BJ (cell line): ENCODE measurements around a stretch of chr3.

DNA sequence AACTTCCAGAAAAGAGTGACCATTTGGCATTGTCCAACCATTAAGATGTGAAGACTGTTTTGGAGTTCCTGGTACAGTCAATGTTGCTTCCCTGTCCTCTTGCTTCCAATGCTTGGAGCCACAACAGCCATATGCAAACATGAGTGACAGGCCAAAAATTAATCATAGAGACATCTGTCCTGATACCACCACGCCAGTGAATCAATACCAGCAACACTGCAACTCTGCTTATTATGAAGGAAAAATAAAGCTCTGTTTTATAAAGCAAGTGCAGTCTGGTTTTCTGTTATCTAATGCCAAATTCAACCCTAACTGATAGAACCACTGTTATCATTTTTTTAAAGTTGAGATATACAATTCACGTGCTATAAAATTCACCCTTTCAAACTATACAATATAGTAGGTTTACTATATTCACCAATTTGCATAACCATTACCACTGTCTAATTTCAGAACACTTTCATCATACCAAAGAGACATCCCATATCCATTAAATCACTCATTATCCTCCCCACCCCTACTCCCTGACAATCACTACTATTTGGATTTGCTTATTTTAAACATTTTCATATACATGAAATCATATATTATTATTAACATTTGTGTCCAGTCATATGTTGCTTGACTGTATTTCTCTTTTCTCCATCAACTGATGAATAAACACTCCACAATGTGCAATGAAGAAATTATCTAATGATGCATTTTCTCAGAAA, 76.8 kb downstream of the STAG1 start:
- CAGE, long polyA plus RNA = no peak
- RRBS = no CpG with 5 or more reads among the region's 2 CpGs

DNA sequence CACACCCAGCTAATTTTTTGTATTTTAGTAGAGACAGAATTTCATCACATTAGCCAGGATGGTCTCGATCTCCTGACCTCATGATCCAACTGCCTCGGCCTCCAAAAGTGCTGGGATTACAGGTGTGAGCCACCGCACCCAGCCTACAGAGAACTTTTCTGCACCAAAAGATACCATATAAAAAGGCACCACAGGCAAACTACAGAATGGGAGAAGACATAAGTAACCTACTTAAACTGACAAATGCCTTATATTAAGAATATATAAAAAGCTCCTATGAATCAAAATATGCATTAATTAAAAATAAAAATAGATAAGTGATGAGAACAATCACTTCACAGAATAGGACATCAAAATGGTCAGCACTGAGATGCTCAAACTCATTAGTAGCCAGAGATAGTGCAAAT, 40.0 kb downstream of the STAG1 start:
- CAGE, long polyA plus RNA = no peak
- RRBS = no CpG with 5 or more reads among the region's 3 CpGs

GRCh38 chr3:136818060-136818801, 695 bp upstream of the SLC35G2 start:
- CAGE, long polyA plus RNA = no peak
- RRBS = no CpG with 5 or more reads among the region's 11 CpGs

- CAGE, long polyA plus RNA = no peak
- RRBS = 10% methylated on average over 4 of the region's 21 CpGs
Observed at GRCh38 chr3:137509524-137510133, 254.5 kb upstream of the SOX14 start.

DNA sequence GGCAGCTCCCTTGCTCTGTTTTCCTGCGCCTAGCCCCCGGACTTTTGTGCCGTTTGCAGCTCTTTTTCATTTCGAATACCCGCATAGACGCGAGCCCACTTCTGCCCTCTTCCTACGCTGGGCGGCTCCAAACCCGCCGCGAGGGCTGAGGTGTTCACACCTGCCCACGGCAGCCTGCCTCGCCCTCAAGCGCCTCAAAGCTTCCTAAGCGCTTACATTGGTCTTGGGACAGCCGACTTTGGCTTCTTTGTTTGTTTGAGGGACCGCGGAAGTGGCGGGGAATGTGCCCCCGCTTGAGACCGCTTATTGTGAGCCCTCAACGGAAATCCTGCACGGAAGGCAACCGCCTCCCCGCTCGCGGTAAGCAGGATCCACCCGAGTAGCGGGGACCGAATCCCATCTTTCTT, 7.7 kb downstream of the SOX14 start:
- CAGE, long polyA plus RNA = no peak
- RRBS = no CpG with 5 or more reads among the region's 31 CpGs

GRCh38 chr3:138019142-138019811, 9.3 kb downstream of the CLDN18 start:
- CAGE, long polyA plus RNA = no peak
- RRBS = no CpG with 5 or more reads among the region's 4 CpGs

DNA sequence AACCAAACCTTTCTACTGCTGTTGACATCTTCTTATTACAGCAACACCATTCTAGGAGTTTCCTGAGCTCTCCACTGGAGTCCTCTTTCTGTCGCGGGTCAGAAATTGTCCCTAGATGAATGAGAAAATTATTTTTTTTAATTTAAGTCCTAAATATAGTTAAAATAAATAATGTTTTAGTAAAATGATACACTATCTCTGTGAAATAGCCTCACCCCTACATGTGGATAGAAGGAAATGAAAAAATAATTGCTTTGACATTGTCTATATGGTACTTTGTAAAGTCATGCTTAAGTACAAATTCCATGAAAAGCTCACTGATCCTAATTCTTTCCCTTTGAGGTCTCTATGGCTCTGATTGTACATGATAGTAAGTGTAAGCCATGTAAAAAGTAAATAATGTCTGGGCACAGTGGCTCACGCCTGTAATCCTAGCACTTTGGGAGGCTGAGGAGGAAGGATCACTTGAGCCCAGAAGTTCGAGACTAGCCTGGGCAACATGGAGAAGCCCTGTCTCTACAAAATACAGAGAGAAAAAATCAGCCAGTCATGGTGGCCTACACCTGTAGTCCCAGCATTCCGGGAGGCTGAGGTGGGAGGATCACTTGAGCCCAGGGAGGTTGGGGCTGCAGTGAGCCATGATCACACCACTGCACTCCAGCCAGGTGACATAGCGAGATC, 21.9 kb downstream of the CLDN18 start:
- CAGE, long polyA plus RNA = no peak
- RRBS = no CpG with 5 or more reads among the region's 6 CpGs

- CAGE, long polyA plus RNA = no peak
- RRBS = no CpG with 5 or more reads among the region's 4 CpGs
Observed at GRCh38 chr3:138188375-138188653, 1.2 kb downstream of the ARMC8 start.

GRCh38 chr3:138356619-138357237, 8.3 kb downstream of the MRAS start:
- CAGE, long polyA plus RNA = no peak
- RRBS = no CpG with 5 or more reads among the region's 8 CpGs

DNA sequence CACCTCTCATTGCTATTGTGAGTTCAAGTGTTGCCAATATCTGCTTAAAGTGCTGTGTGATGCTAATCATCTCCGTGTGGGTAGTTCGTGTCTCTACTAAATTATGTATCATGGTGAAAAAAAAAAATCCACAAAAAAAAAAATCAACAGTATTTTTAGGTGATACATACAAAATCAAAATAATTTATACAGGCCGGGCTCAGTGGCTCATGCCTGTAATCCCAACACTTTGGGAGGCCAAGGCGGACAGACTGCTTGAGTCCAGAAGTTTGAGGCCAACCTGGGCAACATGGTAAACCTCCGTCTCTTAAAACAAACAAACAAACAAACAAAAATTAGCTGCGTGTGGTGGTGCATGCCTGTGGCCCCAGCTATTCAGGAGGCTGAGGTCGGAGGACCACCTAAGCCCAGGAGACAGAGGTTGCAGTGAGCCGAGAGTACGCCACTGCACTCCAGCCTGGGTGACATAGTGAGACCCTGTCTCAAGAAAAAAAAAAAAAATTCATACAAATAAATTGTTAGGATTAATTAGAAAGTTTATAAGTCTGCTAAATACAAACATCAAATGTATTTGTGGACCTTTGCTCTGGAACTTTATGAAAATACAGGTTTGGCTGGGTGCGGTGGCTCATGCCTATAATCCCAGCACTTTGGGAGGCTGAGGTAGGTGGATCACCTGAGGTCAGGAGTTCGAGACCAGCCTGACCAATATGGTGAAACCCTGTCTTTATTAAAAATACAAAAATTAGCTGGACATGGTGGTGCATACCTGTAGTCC, 42.9 kb downstream of the FAIM start:
- CAGE, long polyA plus RNA = no peak
- RRBS = no CpG with 5 or more reads among the region's 11 CpGs

GRCh38 chr3:138759039-138759504, 75.7 kb downstream of the PIK3CB start:
- CAGE, long polyA plus RNA = no peak
- RRBS = no CpG with 5 or more reads among the region's 3 CpGs

GRCh38 chr3:138786781-138787177, 47.9 kb downstream of the PIK3CB start:
- CAGE, long polyA plus RNA = no peak
- RRBS = no CpG with 5 or more reads among the region's 2 CpGs

DNA sequence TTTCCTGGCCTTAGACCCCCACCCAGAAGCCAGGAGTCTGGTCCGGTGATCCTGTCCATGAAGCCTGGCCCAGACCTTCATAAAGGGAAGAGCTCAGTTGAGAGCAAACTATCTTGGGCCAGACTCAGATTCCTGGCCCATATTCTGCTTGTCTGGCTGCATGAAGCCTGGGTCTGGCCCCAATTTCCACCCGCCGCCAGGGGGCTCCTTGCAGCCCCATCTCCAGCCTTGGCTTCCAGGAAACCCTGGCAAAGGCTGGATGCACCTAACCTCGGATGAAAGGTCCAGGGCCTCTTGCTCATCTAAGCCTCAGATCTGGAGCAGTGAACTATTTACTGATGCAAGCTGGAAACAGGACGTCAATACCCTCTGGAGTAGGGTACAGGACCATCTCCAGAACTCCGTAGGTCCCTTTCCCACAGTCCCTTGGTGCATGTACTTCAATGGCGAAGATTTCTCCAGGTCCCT, 5.6 kb downstream of the FOXL2 start:
- CAGE, long polyA plus RNA = no peak
- RRBS = no CpG with 5 or more reads among the region's 7 CpGs

DNA sequence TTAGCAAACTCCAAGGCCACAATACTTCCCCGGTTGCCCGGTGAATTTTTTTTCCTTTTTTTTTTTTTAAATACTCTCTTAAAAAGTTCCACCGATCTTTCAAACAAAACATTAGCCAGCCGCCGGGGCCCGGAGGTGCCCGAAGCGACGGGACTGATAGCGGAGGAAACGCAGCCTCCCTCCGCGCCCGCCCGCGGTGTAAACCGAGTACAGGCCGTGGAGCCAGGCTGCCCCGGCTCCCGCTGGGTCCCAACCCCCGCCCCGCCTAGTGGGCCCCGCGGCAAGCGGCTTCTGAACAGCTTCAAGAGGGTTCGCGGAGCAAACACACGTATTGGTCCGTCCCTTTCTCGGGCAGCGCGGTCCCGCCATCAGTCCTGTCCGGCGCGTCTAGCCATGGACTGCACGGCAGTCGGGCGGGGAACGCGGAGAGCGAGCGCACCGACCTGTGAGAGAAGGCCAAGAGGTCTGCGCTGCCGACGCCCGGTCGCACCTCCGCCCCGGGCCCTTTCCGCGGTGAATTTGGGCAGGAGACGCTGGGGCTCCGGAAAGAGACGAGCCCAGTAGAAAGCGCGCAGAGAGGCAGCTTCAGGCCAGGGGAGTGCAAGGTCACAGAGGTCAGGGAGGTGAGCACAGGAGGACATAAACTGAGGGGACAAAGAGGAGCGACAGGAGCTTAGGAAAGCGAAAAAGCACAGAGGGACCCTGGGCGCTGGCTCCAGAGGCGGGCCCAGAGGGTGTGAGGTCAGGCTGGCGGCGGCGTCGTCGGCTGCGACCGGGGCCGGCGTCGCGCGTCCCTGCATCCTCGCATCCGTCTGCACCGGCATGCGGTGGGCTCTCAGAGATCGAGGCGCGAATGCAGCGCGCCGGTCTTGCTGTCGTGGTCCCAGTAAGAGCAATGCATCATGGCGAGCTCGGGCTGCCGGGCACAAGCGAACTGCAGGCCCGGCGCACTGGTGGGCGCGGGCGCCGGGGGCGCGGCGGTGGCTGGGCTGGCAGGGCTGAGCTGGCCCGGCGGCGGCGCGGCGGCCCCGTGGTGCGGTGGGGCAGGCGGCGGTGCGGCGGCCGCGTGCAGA, 1.8 kb downstream of the FOXL2 start:
- CAGE, long polyA plus RNA = no peak
- RRBS = 11% methylated on average over 47 of the region's 112 CpGs

DNA sequence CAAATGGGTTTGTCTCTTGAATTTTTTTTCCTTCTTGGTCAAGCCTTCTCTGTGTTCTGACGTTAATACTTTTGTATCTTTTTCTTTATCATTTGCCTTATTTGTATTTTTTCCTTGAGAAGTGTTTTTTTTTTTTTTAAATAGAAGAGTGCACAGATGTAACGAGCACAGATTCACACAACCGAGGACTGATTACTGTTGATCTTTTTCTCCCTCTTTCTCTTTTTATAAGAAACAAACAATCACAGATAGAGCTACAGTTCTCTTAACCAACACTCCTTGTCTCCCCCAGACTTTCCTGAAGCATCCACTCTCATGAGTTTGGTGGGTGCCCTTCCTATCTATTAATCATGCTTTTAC, 104.5 kb upstream of the MRPS22 start:
- CAGE, long polyA plus RNA = no peak
- RRBS = no CpG with 5 or more reads among the region's 3 CpGs

DNA sequence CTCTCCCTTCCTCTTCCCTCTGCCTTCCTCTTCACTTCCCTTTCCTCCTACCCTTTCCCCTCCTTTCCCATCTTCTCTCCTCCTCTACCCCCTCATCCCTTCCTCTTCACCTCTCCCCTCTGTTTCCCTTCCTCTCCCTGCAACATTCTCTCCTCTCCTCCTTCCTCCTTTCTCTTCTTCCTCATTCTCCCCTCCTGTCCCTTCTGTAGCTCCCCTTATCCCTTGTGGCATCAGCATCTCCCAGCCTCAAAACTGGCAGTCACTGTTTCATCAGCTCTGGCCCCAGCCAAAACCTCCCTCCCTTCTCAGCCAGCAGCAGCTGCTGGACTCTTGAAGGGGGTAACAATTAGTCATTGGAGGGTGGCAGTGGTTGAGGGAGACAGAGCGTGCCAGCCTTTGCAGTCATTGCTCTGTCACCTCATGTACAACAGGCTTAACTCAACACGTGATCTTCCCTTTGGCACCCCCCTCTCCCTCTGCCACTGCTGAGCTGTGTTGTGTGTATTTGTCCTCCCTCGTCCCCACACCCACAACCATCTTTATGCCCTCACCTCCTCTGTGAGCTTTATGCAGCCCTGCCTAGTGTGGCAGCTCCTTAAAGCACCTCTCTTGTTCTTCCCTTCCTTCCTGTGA, 28.3 kb downstream of the RBP2 start:
- CAGE, long polyA plus RNA = no peak
- RRBS = no CpG with 5 or more reads among the region's 3 CpGs

DNA sequence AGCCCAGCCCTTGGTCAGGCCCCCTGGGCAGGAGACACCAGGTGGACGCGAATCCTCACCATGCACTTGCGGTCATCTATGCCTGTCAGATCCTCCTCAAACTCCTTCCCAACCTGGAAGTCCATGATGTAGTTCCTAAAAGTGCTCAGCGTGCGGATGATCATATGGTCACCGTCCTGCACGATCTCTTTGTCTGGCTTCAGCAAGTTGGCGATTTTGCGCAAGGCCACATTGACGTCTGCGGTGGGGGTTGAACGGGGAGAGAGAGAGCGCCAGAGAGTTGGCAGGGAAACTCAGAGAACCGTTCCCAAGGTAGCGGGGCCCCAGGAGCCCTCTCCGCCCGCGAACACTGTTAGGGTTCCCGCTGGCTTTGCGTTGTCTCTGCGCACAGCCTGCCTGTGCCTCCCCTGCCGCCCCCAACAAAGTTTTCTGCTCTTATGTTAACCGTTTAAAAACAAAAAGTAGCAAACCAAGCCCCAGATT, 779 bp downstream of the RBP1 start:
- CAGE, long polyA plus RNA = no peak
- RRBS = no CpG with 5 or more reads among the region's 23 CpGs

DNA sequence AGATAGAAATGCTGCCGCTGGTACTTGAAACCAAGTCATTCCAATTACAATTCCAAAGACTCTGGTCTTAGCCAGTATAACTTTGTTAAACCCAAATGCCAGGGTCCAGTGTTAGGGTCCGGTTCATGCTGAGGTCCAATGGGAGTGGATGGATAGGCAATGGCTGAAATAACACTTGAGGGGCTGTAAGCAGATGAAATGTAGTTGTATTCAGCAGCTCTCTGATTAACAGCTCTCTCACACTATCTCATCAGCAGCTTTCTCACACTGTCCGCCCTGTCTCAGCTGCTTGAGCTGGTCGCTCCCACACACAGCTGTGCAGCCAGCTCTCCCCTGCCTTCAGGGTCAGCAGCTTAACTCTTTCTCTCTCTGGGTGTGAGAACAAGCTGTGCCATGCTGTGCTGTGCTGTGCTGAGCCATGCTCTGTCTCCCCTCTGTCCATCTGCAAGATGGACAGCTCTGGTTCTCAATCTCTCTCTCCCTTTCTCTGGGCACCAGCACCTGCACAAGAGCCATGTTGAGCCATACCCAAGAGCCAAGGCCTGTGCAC, 291.5 kb upstream of the TRIM42 start:
- CAGE, long polyA plus RNA = no peak
- RRBS = no CpG with 5 or more reads among the region's 4 CpGs

DNA sequence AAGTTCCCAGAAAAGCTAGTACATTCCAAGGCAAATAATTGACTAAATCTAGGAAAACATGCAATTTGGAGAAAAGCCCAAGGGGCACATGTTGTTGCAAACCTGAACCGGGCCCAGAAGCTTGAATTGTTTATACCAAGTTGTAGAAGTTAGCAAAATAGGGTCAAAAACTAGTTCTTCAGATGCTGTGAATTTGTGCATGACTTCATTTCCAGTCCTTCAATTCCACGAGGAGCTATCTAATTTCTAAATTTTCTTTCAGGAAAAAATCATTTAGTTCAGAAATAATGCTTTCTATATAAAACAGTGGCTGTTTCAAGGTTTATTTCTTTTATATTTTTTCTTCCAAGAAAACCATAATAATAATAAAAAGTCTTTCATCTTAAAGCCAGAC, 31.1 kb downstream of the TRIM42 start:
- CAGE, long polyA plus RNA = no peak
- RRBS = no CpG with 5 or more reads among the region's 2 CpGs

- CAGE, long polyA plus RNA = no peak
- RRBS = no CpG with 5 or more reads among the region's 4 CpGs
Observed at GRCh38 chr3:141228316-141228852, 3.2 kb upstream of the PXYLP1 start.